NCI-H460 (cell line): ENCODE measurements around the genes TRIM27, OR12D2 and HLA-F.

DNA sequence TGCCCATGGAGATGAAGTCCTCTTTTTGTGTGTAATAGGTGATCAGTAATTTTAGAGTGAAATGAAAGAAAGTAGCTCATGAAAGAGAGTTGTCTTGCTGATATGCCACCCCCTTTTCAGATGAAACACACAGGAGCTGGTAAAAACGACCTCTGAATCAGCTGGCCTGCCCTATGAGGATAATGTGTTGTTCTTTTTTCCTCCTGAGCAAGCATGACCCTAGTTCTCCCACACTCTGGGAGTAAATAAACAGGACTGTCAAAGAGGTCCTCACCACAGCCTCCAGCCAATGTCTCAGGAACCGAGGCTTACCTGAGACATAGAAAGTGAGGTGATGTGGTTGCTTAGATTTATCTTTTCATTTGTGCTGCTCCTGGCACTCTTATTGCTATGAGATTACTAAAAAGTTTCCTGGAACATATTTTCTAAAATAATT, 29.5 kb downstream of the GPX5 start:
RAMPAGE:
- cytosol, long total RNA = no peak
- long total RNA = no peak
- nucleus, long total RNA = no peak

GRCh38 chr6:28589629-28590624, 2.8 kb upstream of the SCAND3 start:
RAMPAGE:
- cytosol, long total RNA = no peak
- long total RNA = no peak
- nucleus, long total RNA = no peak

GRCh38 chr6:28693129-28693964, 106.2 kb upstream of the SCAND3 start:
RAMPAGE:
- cytosol, long total RNA = no peak
- long total RNA = no peak
- nucleus, long total RNA = no peak

RAMPAGE:
- cytosol, long total RNA = no peak
- long total RNA = no peak
- nucleus, long total RNA = no peak
Observed at GRCh38 chr6:28710151-28710879, 123.2 kb upstream of the SCAND3 start.

DNA sequence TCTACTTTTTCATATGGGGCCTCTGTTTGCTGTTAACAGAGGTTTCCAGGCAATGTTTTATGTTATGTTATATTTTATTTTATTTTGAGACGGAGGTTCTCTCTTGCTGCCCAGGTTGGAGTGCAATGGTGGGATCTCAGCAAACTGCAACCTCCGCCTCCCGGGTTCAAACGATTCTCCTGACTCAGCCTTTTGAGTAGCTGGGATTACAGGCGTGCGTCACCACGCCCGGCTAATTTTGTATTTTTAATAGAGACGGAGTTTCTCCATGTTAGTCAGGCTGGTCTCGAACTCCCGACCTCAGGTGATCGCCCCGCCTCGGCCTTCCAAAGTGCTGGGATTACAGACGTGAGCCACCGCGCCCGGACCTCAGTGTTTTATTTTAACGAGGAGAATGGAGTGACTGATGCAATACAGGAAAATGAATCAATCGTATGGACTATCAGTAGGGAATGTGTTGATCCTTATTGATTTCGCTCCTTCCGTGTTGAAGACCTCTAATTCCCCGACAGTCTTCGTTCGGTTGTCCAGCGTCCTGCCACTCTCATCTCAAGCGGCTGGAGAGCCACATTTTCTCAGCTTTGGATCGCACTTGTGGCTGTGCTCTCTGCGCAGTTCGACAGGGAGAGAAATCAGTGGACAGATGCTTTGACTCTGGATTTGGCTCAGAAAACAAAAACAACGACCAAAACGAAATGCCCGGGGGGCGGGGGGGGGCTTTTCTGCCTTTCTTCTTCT, 166.3 kb downstream of the TRIM27 start:
RAMPAGE:
- cytosol, long total RNA = no peak
- long total RNA = no peak
- nucleus, long total RNA = no peak

RAMPAGE:
- cytosol, long total RNA = no peak
- long total RNA = no peak
- nucleus, long total RNA = no peak
Observed at GRCh38 chr6:28776916-28777293, 146.9 kb downstream of the TRIM27 start.

GRCh38 chr6:28865965-28866180, 57.9 kb downstream of the TRIM27 start:
RAMPAGE:
- cytosol, long total RNA = no peak
- long total RNA = no peak
- nucleus, long total RNA = no peak

GRCh38 chr6:28884291-28884832, 39.4 kb downstream of the TRIM27 start:
RAMPAGE:
- cytosol, long total RNA = no peak
- long total RNA = no peak
- nucleus, long total RNA = no peak

GRCh38 chr6:28923812-28924200, at the start of gene TRIM27:
Gene TRIM27 (minus strand): TSS chr6:28923985.
RAMPAGE:
- cytosol, long total RNA = start-site peak on the minus strand at chr6:28923883-28923969, 130 and 213 reads in 2 replicates
- long total RNA = no peak
- nucleus, long total RNA = no peak

DNA sequence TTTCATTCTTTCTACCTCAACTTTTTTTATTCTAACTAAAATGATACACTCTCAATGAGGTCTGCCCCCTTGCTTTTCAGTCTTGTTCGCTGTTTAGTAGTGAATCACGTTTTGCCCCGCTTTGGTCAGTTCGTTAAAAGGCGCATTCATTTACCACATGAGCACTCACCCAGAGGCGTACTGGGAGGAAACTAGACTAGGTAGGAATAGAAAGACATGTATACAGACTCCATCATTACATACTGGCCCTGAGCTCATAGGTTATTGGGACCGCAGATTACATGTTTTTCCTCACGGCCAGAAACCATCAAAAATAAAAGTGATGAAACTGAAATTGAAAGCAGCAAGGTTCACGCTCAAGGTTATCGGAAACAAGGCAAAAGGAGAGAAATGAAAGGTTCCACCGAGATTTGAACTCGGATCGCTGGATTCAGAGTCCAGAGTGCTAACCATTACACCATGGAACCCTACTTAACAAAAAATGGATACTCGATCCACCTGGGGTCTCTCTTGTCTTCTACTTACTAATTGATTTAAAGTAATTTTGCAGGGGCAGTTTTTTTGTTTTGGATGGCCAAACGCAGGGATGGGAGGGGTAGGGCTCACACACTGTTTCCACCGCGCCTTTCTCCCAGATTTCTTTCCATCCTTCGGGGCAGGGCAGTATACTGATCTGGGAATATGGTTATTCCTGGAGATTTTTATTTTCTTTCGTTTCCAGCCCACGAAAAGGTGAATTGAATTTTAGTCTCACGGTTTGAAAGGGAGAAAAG, 17.6 kb upstream of the TRIM27 start:
RAMPAGE:
- cytosol, long total RNA = no peak
- long total RNA = no peak
- nucleus, long total RNA = no peak

GRCh38 chr6:28944148-28944794, 20.5 kb upstream of the TRIM27 start:
RAMPAGE:
- cytosol, long total RNA = no peak
- long total RNA = no peak
- nucleus, long total RNA = no peak

RAMPAGE:
- cytosol, long total RNA = no peak
- long total RNA = no peak
- nucleus, long total RNA = no peak
Observed at GRCh38 chr6:29395358-29395832, at the start of gene OR12D2. Gene OR12D2 (plus strand): TSS chr6:29395631.

DNA sequence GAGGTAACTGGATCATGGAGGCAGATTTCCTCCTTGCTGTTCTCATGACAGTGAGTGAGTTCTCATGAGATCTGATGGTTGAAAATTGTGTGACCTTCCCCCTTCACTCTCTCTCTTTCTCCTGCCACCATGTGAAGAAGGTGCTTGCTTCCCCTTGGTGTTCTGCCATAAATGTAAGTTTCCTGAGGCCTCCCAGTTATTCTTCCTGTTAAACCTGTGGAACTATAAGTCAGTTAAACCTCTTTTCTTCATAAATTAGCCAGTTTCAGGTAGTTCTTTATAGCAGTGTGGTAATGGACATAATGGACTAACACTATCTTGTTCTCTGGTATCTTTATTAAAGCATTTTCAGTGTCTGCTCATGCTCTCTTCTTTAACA, 9.6 kb upstream of the MAS1L start:
RAMPAGE:
- cytosol, long total RNA = no peak
- long total RNA = no peak
- nucleus, long total RNA = no peak

DNA sequence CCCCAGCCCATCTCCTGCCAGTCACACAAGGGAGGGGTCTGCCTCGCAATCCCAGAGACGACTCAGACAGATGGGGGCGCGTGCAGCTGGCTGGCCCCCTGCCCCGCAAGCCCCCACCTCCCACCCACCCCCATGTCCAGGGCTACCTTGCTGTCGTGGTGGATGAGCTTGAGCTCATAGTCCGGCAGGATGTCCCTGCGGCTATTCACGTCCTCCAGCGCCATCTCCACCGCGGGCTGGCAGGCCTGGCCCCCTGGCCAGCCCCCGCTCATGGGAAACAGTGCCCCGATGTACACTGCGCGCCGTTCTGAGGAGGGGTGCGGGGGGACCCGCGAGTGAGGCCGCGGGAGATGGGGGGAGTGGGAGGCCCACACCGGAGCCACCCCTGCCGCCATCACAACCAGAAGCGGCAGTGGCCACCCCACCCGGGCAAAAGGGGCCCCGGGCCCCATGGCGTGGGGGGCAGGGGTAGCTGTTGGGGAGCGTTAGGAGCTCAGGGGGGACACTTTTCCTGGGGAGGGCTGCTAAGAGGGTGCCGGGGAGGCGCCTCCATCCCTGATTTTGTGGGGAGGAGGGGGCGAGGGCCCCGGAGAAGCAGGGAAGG, 5.5 kb downstream of the GABBR1 start:
RAMPAGE:
- cytosol, long total RNA = no peak
- long total RNA = no peak
- nucleus, long total RNA = no peak

DNA sequence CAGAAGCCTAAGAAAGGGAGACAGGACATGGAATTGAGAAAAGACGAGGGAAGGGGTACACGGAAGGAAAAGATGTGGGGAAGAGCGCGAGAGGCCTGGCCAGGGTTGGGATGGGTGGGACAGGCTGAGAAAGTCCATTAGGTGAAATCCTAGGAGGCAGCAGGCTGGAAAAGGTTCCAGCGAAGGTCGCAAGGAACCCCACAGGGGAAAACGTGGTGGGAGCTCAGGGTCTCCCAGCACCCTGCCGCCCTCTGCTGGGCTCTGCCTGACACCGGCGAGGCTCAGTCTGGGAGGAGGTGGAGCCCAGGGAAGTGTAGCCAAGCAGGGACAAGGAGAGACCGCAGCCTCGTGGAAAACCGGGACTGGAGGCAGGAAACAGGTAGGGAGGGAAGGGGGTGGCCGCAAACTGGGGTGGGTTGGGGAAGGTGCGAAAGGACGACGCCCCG, 4.4 kb downstream of the GABBR1 start:
RAMPAGE:
- cytosol, long total RNA = no peak
- long total RNA = no peak
- nucleus, long total RNA = no peak

DNA sequence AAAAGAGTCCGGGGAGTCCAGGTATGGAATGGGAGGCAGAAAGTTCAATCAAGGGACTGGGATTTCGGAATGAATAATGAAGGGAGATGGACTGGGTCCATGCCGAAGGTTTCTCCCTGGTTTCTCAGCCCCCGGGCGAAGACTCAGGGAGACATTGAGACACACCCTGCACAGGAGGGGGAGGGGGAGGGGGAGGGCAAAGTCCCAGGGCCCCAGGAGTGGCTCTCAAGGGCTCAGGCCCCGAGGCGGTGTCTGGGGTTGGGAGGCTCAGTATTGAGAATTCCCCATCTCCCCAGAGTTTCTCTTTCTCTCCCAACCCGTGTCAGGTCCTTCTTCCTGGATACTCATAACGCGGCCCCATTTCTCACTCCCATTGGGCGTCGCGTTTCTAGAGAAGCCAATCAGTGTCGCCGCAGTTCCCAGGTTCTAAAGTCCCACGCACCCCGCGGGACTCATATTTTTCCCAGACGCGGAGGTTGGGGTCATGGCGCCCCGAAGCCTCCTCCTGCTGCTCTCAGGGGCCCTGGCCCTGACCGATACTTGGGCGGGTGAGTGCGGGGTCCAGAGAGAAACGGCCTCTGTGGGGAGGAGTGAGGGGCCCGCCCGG, at the start of gene HLA-F:
HLA-F (plus strand) TSS at position 455 of the 607 bp plus-strand sequence.
RAMPAGE:
- cytosol, long total RNA = no peak
- long total RNA = start-site peak on the plus strand centred at position 461 of the sequence, 115 bp wide, 42 and 81 reads in 2 replicates
- nucleus, long total RNA = no peak

DNA sequence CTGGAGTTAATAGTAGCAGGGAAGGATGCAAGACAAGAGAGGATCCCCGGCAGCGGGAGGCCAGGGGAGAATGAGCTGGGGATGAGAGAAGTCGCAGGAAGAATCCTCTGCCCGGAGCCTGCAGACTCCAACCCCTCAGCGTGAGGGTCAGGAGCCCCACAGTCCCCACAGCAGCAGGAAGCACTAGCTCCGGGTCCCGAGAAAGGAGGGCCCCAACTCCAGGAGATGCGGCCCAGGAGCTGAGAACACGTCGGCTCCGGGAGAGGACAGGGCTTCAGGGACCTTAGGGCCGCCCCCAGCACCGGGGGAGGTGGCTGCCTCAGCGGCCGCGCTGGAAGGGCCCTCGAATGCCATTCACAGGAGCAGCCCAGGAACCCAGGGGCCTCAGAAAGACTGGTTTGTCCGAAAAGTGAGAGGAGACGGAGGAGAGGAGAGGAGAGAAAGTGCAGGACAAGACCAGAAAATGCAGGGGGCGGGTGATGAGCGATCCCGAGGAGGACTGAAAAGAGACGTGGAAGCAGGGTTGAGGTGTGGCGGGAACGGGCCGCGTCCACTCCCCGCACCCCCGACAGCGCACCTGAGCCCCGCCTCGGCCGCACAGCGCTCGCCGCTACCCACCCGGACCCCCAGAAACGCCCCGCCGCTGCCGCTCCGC, 25.1 kb downstream of the HLA-F start:
RAMPAGE:
- cytosol, long total RNA = no peak
- long total RNA = no peak
- nucleus, long total RNA = no peak

DNA sequence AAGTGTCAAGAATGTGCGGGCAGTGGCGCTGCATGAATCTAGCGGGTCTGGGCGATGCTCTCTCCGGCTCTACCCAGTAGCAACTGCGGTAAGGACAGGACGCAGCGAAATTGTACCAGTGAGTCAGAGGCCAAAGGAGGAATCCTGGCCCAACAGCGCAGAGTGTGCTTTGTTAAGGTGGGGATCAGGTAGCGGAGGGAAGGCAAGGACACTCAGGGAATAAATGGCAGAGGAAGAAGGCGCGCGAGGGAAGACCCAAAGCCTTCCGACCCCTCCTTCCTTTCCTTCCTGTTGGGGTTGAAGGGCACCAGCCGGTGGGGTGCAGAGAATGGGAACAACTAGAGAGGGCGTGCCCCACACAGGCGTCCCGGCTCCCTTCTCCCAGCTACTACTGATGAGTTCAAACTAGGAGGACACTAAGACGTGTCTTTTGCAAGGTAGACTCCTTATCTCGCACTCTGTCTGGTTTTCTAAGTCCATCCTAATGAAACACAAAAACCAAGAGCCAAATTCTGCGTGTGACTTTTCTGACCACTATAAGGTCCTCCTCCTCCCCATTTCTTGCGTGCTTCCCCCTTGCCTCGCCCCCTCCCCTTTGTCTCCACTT, 32.3 kb downstream of the HLA-F start:
RAMPAGE:
- cytosol, long total RNA = no peak
- long total RNA = no peak
- nucleus, long total RNA = no peak

GRCh38 chr6:29792768-29793142, 34.9 kb upstream of the HLA-G start:
RAMPAGE:
- cytosol, long total RNA = no peak
- long total RNA = no peak
- nucleus, long total RNA = no peak

RAMPAGE:
- cytosol, long total RNA = no peak
- long total RNA = no peak
- nucleus, long total RNA = no peak
Observed at GRCh38 chr6:29813697-29814346, 13.8 kb upstream of the HLA-G start.